Temporal lobe (tissue), 2 donors: ENCODE results near the genes FOXD4 and DOCK8.

- RAMPAGE, long total RNA, result no peak
Measured at GRCh38 chr9:118127-118661, at the start of gene FOXD4. Gene FOXD4 (minus strand): TSS chr9:118417.

DNA sequence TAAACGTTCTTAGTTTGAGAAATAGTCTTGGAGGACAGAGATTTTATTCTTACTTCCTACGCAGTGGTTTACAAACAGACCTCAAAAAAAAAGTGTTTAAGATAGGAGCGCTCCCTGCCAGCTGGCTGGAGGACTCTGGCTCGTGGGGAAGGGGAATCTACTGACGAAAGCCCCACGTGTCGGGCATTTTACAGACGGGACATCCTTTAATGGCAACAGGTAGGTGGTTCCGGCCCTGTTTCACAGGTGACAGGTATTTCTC is 710 bp downstream of the ZNG1A start:
- RAMPAGE, long total RNA, result no peak

DNA sequence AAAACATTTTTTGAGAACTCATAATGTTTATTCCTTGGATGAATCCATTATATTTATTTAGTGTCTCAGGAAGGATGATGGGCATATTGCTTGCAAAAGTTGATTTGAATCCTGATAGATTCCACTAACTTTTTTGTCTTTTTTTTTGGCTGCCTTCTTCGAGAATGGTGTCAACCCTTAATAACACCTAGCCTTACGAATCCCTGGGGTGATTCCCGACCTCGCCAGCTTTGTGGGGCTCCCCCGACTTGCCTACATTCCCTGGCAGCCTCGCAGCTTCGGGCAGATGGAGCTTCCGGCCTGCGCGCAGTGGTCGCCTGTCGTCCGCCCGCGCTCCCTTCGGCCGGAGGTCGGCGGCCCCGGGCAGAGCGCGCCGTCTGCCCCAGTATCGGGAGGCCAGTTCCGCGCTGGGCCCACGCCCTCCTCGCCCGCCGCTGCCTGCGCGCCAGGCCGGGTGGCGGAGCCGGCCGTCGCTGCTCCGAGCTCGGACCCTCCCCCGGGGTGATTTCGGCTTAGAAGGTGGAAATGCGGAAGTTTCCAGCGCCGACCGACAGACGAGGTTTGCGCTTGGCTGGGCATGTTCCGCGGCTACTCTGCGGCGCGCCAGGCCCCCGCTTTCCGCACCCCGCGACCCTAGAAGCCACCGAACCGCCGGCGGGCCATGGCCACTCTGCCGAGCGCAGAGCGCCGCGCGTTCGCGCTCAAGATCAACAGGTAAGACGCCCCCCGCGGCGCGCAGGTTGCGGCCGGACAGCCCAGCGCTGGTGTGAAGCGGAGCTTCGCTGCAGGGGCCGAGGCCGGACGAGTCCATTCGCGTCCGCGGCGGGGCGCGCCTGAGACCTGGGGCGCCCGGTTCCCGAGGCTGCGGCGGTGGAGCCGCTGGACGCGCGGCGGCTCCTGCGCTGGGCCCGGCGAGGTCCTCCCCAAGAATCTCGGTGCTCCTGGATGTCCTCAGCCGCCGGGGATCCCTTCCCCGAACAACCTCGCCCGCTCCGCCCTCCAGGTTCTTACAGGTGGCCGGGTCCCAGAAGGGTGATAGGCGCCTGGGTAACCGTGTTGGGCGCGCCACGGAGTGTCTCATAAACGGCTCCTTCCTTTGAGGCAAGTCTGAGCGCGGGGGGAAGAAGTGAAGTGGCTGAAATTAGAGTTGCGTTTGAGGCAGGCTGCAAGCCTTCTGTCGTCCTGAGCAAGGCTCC is at the start of gene DOCK8:
TSS of gene DOCK8 (plus strand) at position 550 of the 1,196 bp plus-strand sequence.
- RAMPAGE, long total RNA, result no peak

- RAMPAGE, long total RNA, result no peak
Measured at GRCh38 chr9:225042-225613, 10.5 kb downstream of the DOCK8 start.

GRCh38 chr9:274020-274954 is 59.6 kb downstream of the DOCK8 start:
- RAMPAGE, long total RNA, result no peak

DNA sequence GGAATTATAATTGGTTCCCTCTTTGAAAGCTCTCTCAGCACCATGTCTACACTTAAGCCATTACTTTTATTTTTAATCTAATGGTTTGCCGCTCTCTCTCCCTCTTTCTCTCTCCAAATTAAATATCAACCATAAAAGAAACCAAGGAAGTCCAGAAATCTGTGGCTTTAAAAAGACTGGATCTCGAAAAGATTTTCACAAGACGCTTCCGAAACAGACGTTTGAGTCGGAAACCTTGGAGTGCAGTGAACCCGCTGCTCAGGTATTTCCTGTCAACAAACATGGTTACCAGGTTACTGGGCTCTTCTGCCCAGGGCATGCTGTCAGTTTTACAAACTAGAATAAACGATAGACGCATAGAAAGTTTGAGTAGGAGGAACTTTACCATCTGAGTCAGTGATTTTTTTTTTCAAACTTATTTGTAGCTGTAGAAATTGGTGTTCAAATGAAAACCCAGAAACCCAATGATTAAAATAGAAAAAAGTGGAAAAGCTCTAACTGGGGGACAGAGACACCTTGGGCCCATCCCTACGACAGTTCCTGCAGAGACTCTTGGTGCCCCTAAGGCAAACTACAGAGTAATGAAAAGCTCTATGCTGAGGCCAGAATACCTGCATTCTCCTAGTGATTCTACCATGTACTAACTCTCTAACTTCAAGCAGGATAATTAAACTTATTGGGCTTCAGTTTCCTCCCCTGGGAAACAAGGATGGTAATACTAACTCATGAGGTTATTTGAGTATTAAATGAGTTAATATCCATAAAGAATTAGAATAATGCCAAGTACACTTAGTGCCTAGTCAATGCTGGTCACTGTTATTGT is 90.0 kb downstream of the DOCK8 start:
- RAMPAGE, long total RNA, result no peak

DNA sequence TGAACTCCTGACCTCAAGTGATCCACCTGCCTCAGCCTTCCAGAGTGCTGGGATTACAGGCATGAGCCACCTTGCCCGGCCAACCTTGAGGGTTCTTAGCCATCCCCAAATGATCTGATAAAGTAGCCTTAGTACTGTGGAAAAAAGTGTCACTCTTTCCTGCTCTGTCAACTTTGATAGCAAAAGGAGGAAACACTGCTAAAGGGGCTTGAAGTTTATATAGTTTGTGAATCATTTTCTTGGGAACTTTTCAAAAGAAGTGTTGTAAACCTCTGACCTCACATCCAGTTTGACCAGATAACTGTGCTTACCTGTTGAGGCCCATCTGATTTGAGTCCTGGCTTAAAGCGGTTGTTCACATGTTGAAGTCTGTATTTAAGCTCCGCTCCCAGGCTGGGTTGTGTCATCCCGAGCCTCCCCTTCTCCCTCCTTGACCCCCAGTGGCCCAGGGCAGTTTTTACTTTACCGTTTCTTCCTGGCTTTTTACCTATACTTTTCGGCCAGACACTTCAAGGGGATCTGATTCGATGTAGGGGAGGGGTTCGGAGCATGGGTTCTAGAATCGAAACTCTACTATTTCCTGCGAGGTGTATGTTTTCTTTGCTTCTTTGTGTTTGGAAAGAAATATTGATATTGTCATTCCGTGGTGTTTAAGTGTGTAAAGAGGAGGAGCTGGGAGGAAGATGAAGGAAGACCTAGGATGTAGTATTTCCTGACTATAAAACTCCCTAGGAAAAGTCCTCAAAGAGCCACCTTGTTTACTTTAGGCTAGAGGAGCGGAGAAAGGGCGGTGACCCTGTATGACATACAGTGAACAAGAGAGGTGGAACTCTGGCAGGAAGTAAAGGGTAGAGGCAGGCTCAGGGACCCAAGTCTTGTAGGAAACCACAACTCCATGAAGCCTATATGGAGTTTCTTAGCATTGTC is 13.7 kb downstream of the KANK1 start:
- RAMPAGE, long total RNA, result no peak

GRCh38 chr9:534711-535402 is 30.4 kb downstream of the KANK1 start:
- RAMPAGE, long total RNA, result no peak

DNA sequence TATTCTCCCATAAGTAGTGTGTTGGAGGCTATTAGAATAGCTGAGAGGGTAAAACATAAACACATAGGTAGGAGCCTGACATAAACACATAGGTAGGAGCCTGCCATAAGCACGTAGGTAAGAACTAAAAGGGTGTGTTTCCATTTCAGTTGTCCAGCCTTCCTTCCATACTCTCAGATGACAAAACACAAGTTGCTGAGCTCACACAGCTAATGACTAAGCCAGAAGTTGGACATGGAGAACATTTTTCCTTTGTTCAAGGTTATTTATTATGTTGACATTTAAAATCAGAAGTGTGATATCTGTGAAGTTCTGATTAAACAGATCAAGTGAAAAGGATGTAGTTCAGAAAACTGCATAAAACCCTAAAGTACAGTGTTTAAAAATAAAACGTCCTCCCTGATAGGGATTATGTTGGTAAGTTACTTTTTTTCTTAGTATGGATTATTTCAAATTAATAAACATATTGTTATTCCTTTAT is 158.2 kb upstream of the DMRT1 start:
- RAMPAGE, long total RNA, result no peak

GRCh38 chr9:745893-746585 is 95.5 kb upstream of the DMRT1 start:
- RAMPAGE, long total RNA, result no peak

- RAMPAGE, long total RNA, result no peak
Measured at GRCh38 chr9:1047503-1047823, 2.7 kb upstream of the DMRT2 start.

DNA sequence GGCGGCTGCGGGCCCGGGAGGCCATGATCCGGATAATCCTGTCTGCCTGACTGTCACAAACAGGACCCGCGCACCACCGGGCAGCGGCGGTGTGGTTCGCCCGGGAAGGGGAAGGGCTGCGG is 1.3 kb downstream of the SMARCA2 start:
- RAMPAGE, long total RNA, result no peak

DNA sequence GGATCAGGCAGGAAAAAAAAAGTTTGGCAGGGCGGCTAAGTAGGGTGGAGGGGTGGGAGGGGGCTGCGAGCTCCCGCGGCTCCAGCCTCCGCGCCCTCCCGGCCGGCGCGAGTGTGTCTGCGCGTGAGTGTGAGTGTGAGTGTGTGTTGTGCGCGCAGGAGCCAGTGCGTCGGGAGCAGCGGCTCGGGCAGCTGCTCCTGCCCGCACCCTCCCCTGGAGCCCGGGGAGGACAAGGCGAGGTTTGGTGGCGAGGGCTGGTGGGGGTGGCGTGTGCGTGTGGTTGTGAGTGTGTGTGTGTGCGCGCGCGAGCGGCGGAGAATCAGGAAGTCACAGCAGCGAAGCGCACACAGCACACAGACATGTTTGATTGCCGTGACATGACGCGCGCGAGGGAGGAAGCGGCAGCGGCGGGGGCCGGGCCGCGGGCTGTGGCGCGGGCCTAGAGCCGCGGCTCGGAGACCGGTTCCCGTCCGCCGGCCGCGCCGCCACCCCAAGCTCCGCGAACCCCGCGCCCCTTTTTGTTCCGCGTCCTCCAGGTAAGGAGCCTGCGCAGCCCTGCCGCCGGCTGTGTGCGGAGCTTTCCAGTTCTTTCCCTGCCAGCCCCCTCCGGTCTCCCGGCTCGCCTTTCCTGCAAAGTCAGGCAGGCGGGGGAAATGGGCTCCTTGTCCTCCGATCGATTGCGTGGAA is 2.3 kb downstream of the SMARCA2 start:
- RAMPAGE, long total RNA, result no peak

- RAMPAGE, long total RNA, result no peak
Measured at GRCh38 chr9:2053770-2054399, 38.7 kb downstream of the SMARCA2 start.

DNA sequence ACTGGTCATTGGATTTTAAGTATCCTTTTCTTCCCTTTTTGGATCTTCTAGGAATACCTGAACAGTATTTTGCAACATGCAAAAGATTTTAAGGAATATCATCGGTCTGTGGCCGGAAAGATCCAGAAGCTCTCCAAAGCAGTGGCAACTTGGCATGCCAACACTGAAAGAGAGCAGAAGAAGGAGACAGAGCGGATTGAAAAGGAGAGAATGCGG is 43.0 kb downstream of the SMARCA2 start:
- RAMPAGE, long total RNA, result no peak

DNA sequence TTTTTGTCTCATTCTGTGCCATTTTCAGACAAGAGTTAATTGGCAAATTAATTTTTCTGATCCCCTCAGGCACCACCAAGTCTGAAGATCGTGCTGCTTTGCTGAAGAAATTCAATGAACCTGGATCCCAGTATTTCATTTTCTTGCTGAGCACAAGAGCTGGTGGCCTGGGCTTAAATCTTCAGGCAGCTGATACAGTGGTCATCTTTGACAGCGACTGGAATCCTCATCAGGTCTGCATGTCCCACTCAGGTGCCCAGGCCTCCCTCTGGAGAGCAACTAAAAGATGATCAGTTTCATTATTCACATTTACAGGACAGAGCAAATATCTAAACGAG is 95.0 kb downstream of the SMARCA2 start:
- RAMPAGE, long total RNA, result no peak

GRCh38 chr9:2157781-2158804 is 142.9 kb downstream of the SMARCA2 start:
- RAMPAGE, long total RNA, result no peak

DNA sequence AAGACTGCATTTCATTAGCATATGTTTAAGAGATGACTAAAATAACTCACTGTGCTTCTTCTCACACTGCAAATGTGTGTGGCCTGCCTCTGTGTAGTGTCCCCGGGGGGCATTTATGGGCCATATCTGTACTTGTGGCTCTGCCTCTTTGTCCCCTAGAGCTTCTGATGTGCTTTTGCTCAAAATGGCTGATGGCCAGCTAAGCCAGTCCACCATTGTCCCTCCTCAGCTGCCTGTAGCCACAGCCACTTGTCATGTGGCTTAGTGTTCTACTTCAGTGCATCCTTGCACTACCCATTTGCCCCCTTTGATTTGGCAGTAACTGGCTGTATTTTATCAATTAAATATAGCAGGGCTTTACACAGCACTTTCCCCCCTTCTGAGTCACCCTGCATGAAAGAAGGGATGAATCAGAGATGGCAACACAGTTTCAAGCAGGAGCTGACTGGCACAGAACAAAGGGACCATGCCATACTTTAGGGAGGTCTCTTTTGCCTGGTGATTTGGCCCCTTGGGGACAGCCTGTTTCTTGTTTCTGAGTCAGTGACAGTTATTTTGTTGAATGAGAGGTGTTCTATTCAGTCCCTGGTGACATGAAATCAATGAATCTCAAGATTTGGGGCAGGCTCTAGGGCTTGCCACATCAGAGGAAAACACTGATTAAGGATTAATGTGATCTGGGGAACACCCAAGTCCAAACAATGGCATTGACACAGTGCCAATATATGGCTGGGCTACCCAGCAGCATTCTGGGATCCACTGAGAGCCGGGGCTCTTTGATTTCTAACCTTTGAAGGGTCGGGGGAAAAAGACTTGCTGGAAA is 245.5 kb downstream of the SMARCA2 start:
- RAMPAGE, long total RNA, result no peak

DNA sequence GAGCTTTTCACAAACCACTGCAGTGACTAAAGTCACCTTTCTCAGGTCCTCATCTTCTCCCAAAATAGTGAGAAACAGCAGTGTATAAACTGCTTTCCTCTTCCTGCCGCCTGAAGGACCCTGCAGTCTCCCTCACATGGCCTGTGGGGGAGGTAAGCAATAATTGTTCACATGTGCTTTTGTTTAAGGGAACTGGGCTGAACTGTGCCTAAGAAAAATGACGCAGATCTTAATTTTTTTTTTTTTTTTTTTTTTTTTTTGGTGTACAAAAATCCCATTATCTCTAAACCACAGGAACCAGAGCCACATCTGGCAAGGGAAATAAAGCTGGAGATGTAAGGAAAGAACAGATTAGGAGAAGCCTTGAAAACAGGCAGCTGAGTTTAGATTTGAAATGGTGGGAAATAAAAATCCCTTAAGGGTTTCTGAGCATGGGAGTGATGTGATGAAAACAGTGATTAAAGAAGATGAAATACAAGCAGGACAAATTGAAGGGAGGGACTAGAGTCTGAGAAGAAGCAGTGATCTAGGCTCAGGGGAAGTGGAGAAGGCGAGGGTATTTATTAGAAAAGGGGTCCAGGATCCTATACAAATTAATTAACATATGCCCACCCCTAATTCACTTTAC is 131.6 kb upstream of the VLDLR start:
- RAMPAGE, long total RNA, result no peak

GRCh38 chr9:2634061-2634521 is 12.5 kb downstream of the VLDLR start:
- RAMPAGE, long total RNA, result no peak